Melanocyte of skin (primary cell): ENCODE data around the genes HBZ and HBA1.

DNA sequence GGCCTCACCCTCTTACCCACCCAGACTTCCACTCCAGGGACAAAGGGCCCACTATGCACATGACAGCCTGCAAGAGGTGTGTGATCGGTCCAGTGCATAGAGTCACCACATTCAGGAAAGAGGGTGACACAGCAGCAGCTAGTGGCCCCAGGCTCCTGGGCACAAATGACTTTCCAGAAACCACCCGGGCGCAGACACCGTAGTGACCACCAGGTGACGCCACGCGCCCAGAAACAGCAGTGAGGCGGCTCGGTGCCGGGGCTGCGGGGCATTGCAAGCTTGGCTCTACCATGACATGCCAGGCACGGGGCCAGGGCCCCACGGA is 6.8 kb downstream of the RHBDF1 start:
- CAGE, long polyA plus RNA, 2 experiments, result no peak in any of the 2 experiments

DNA sequence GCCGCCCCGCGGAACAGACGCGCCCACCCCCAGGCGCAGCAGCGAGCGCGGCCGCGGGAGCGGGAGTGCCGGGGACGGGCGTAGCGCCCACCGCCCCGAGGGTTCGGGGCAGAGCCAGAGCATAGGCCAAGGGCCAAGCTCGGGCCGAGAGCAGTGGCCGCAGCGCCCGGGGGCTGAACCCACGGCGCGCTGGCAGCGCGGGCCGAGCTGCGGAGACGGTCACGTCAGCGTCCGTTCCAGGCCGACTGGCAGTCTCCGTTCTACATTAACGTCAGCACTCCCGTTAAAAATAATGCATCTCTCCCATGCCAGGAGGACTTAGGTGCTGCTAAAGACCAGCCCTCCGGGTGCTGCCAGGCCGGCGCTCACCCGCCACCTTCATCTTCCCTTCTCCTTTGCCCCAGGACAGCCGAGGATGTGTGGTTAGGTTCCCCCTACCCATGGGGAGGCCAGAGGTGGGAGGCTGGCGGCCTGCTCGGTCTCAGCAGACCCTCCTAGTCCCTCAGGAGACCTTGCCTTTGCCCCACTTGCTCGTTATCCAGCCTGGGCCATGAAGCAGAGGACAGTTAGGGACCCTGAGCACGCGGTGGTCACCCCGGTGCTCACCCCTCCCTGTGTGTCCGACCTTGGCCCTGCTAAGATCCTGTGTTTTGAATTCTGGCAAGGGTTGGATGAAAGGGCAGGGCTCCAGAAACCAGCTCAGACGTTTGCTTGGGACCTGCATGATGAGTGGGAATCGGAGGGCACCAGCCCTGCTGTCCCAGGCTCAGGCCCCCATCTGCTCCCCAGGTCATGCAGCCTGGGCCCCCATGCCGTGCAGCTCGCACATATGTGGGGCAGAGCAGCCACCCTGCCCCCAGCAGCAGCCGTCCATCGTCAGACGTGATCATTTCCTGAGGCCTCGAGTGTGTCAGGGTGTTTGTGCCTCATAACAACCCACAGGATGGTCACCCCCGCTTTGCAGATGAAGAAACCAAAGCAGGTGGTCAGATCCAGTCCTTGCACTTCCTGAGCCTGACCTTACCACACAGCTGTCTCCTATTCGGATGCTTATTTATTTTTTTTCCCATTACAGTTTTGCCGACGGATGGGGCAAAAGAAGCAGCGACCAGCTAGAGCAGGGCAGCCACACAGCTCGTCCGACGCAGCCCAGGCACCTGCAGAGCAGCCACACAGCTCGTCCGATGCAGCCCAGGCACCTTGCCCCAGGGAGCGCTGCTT is 735 bp downstream of the MPG start:
- CAGE, long polyA plus RNA, 2 experiments, result no peak in any of the 2 experiments

DNA sequence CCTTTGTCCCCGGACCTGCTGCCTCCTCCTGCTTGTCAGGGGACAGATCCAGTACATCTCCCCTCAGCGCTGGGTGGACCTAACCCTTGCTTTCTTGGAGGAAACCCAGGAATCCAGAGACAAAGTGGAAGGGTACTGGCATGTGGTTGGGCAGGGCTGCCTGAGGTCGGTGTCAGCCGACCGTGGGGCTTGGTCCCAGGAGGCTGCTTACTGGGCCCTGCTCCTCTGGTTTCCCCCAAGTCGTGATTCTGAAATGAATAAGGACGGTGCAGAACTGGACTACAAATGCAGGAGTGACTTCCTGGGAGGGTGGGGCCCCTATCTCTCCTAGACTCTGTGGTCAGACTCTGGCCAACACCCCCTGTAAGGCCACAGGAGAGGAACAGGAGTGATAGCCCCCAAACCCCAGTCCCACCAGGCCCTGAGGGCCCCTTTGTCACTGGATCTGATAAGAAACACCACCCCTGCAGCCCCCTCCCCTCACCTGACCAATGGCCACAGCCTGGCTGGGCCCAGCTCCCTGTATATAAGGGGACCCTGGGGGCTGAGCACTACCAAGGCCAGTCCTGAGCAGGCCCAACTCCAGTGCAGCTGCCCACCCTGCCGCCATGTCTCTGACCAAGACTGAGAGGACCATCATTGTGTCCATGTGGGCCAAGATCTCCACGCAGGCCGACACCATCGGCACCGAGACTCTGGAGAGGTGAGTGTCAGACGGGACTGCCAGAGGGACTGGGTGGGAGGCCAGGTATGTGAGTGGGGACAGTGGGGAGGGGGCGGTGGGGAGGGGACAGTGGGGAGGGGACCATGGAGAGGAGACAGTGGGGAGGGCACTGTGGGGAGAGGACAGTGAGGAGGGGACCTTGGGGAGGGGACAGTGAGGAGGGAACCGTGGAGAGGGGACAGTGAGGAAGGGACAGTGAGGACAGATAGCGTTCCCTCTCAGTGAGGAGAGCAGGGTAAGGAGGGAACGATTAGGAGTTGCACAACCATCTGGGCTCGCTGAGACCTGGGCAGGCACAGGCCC is at the start of gene HBZ:
TSS of gene HBZ (plus strand) at position 343 of the 1,027 bp plus-strand sequence.
- CAGE, long polyA plus RNA, 2 experiments, result no peak in any of the 2 experiments

DNA sequence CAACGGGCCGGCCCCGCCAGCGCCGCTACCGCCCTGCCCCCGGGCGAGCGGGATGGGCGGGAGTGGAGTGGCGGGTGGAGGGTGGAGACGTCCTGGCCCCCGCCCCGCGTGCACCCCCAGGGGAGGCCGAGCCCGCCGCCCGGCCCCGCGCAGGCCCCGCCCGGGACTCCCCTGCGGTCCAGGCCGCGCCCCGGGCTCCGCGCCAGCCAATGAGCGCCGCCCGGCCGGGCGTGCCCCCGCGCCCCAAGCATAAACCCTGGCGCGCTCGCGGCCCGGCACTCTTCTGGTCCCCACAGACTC is at the start of gene HBA1:
TSS of gene HBA1 (plus strand) at position 278 of the 300 bp plus-strand sequence.
- CAGE, long polyA plus RNA, 2 experiments, result no peak in any of the 2 experiments

GRCh38 chr16:345998-347276 is 6.1 kb downstream of the AXIN1 start:
- CAGE, long polyA plus RNA, 2 experiments, result no peak in any of the 2 experiments

GRCh38 chr16:387974-388662 is 6.3 kb upstream of the PGAP6 start:
- CAGE, long polyA plus RNA, 2 experiments, result no peak in any of the 2 experiments

GRCh38 chr16:405419-406220 is 3.9 kb downstream of the DECR2 start:
- CAGE, long polyA plus RNA, 2 experiments, result no peak in any of the 2 experiments

DNA sequence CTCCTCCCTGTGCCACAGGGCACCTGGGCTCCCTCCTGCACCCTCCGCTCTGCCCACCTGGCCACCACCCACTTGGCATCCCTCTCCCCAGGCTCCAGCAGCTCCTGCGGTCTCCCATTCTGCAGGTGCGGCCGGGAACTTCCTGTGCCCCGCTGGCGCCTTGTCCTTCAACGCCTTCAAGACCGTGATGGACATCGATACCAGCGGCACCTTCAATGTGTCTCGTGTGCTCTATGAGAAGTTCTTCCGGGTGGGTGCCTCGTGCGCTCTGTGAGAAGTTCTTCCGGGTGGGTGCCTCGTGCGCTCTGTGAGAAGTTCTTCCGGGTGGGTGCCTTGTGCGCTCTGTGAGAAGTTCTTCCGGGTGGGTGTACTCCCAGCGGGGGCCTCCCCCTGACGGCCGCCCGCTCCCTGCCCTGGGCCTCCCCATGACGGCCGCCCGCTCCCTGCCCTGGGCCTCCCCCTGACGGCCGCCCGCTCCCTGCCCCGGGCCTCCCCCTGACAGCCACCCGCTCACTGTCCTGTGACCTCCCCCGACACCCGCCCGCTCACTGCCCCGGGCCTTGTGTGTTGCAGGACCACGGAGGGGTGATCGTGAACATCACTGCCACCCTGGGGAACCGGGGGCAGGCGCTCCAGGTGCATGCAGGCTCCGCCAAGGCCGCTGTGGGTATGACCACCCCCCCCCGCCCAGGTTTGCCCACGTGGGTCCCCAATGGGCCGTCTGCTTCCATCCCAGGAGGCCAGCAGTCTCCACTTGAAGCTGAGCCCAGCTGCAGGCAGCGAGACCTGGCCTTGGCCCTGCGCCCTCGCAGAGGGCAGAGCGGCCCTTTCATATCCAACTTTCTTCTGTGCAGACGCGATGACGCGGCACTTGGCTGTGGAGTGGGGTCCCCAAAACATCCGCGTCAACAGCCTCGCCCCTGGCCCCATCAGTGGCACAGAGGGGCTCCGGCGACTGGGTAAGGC is 8.7 kb downstream of the DECR2 start:
- CAGE, long polyA plus RNA, 2 experiments, result no peak in any of the 2 experiments

DNA sequence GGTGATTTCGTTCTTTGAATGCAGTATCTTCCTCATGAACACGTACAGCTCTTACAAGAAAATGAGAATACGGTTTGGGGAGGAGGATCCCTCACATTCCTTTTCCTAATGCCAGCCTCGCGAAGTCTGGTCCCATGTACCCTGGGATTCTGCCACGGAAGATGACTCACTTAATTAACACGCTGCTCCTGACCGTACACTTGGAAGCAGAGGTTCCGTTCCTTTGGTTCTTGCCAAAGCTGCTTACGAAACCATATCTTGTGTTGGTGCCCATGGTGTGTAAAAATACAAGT is 1.2 kb upstream of the RAB11FIP3 start:
- CAGE, long polyA plus RNA, 2 experiments, result no peak in any of the 2 experiments

DNA sequence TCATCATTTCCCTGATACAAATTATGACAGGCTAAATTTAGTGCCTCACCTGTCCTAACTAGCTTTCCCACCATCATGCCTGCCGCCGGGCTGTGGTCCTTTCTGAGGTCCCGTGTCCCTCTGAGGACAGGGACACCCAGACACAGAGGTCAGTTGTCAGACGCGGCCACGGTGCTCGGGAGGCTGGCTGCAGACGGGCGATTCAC is 941 bp upstream of the RAB11FIP3 start:
- CAGE, long polyA plus RNA, 2 experiments, result no peak in any of the 2 experiments

GRCh38 chr16:456893-457687 is 31.6 kb downstream of the RAB11FIP3 start:
- CAGE, long polyA plus RNA, 2 experiments, result no peak in any of the 2 experiments

- CAGE, long polyA plus RNA, 2 experiments, result no peak in any of the 2 experiments
Measured at GRCh38 chr16:509058-509657, 18.4 kb upstream of the CAPN15 start.

GRCh38 chr16:525368-526082 is 2.0 kb upstream of the CAPN15 start:
- CAGE, long polyA plus RNA, 2 experiments, result no peak in any of the 2 experiments

- CAGE, long polyA plus RNA, 2 experiments, result no peak in any of the 2 experiments
Measured at GRCh38 chr16:534245-535021, 6.9 kb downstream of the CAPN15 start.

- CAGE, long polyA plus RNA, 2 experiments, result no peak in any of the 2 experiments
Measured at GRCh38 chr16:535922-536366, 8.4 kb downstream of the CAPN15 start.

GRCh38 chr16:541942-542687 is 14.6 kb downstream of the CAPN15 start:
- CAGE, long polyA plus RNA, 2 experiments, result no peak in any of the 2 experiments

DNA sequence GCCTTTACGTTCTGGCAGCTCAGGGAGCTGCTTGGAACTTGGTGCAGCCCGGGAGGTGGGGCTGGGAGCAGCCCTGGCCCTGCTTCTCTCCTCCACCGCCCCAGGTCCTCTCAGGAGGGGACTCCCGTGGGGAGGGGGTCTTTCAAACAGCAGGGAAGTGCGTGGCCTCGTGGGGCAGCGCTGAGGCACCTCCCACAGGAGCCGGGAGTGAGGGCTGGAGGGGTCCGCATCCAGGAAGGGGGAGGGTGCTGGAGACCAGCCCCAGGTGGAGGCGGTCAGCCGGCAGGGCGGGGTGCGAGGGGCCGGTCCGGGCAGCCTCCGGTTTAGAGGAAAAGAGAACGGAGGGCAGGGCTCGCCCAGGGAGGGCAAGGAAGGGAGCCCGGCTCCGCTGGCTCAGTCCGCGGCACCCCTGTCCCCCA is 684 bp upstream of the PRR35 start:
- CAGE, long polyA plus RNA, 2 experiments, result no peak in any of the 2 experiments

- CAGE, long polyA plus RNA, 2 experiments, result no peak in any of the 2 experiments
Measured at GRCh38 chr16:592477-593473, 2.9 kb downstream of the RAB40C start.

DNA sequence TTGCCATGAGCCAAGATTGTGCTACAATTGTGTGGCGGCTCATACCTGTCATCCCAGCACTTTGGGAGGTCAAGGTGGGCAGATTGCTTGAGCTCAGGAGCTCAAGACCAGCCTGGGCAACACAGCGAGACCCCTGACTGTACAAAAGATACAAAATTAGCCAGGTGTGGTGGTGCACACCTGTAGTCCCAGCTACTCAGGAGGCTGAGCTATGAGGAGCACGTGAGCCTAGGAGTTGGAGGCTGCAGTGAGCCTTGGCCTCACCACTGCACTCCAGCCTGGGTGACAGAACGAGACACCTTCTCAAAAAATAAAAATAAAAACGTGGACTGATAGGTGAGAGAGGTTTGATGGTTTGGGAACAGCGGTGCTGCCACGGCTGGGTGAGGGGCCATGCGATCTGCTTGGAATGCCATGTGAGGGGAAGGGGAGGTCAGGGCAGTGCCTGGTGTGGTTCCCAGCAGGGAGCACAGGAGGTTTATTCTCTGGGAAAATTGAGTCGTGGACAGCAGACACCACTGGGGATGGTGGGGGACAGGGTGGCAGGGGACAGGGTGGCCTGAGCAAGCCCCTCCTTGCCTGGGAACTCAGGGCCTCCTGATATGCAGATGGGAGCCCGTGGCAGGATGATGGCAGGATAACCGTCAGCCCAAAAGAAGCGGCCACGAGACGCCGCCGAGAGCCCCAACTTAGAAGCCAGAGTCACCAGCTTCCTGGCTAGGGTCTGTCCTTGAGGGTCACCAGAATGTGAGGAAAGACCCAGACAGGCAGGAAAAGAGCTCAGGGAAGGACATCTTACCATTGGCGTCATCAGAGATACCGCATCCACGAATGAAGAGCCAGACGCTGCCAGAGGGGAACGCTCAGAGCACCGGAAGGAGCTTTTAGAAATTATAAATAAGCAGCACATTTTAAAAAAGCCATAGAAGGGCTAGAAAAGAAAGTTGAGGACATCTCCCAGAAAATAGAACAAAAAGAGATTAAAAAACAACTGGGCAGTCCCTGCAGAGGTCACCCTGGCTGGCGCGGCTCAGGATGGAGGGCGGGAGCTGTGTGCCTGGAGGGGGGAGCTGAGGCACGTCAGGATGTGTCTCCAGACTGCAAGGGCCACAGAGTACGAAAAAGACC is 19.3 kb downstream of the RAB40C start:
- CAGE, long polyA plus RNA, 2 experiments, result no peak in any of the 2 experiments

GRCh38 chr16:622976-623386 is 7.8 kb upstream of the WFIKKN1 start:
- CAGE, long polyA plus RNA, 2 experiments, result no peak in any of the 2 experiments